Right ventricle myocardium (tissue), 1 donor: ENCODE results near the genes ITGA2 and ARL15.

DNA sequence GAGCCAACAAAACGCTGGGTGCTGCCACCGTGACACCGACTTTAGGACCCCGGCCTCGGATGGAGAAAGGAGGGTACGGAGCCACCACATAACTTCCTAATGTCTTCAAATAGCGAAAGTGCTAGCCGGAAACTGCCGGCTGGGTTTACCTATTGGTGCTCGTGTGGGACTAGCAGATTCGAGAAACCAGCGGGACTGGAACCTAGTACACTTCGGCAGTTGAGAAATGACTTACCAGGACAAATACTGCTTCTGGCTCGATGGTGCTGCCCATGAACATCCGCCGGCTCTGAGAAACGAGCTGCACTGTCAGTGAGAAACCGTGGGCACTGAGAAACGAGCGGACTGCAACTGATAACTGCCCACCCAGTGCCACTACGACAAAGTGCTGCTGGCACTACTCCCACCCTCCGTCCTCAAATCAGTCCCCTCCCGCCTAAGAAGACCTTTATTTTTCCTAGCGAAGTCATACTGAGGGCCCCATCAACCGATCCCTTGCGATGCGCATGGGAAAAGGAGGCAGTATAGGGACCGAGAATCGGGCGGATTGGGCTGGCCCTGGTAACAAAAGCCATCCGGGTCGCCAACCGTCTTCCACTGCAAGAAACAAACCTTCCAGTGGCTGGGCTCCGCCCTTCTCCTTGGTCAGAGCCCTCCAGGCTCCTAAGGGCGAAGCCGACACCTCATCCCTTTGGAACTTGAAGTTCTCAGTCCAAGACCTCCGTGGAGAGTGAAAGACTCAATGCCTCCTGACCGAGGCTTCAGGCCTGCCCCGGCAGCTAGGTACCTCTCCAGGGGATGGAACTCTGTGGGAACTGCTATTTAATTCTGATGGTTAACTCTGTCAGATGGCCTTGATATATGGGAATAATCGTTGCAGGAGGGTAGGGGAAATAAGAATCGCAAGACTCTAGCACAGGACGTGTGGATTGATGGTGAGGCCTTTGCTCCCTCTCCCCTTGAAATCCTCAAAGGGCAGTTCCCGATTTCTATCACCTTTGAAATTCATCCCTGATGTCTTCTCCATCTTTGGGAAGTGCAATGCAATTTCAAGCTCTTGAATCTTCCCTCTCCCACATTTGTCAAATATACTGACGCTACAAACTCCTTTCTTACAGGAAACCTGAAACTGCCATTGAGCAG is 27.1 kb upstream of the ANXA2R start:
- PRO-cap, 2 experiments = peak in 2 of 2 experiments; most common plus-strand start position 181 of the sequence (in 2); most common minus-strand start position 61 of the sequence (in 2)

DNA sequence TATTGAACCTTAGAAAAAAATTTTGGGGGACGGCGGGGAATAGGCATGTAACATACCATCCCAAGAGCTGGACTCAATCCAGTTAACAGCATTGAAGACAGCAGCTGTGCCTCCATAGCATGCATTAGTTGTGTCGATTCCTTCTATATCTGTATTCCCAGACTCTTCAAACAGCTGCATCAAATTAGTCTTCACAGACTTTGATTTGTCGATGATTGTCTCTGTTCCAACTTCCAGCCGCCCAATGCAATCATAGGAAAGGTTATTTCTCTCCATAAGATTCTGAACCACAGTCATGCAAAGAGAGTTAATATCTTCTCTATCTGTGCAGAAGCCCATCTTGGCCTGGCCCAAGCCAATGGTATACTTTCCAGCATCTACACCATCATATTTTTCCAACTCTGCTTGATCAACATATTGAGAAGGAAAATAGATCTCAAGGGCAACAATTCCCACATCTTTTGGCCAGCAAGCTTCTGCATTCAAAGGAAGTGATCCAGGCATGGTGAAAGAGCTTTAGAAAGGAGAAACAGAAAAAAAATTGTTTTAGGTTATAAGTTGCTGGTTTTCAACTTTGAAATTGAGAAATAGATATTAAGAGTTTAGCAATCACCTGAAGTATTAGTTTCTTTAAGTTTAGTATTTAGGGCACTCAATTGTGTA is 14.6 kb downstream of the HMGCS1 start:
- PRO-cap, 2 experiments = no peak in any of the 2 experiments

DNA sequence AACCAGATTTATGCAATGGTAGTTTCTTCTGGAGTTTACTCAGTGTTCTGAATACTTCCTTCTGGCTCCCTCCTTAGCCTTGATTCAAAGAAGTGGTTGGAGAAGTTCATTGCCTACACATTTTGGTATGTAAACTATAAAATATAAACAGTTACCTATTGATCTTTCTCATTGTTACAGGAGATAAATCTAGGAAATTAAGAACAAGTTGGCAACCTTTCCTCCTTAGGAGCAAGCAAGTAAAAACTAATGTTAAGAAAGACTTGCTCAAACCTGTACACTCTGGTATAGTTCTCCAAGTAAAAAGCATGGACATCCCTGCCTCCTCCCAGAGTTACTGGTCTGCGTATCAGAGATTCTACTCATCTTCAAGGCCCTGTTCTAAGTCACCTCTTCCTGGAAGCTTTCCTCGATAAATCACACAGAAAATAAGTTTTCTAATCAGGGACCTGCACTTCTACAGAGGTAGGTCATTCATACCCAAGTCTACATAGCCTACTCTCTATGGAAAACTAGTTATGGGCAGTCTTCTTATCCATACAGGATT is 3.2 kb downstream of the HMGCS1 start:
- PRO-cap, 2 experiments = no peak in any of the 2 experiments

GRCh38 chr5:44385552-44385949 is 3.7 kb downstream of the FGF10 start:
- PRO-cap, 2 experiments = no peak in any of the 2 experiments

GRCh38 chr5:44813002-44813349 is 4.2 kb downstream of the MRPS30 start:
- PRO-cap, 2 experiments = no peak in any of the 2 experiments

DNA sequence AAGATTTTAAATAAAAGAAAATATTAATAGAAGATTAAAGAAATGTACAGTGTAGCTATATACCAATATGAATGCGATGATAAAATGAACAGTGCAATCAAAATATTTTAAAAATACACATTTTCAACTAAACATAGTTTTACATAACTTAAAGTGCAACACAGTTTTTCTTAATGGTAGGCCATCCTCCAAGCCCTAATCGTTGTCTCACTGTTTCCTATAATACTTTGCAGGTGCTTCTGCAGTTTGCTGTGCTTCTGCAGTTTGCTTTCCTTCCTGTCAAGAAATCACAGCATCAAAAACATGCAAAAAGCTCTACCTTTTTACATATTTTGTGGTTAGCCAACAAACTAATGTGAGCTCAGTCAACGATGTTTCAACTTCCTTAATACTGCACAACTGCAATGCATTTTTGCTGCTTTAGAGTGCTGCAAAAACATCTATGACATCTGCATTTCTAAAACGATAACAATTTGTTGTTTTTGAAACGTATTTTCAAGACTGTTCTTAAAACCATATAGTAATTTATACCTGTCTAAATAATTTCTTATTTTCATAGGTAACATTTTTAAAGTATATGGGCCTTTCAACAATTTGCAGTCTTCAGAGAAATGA is 25.2 kb downstream of the EMB start:
- PRO-cap, 2 experiments = no peak in any of the 2 experiments

DNA sequence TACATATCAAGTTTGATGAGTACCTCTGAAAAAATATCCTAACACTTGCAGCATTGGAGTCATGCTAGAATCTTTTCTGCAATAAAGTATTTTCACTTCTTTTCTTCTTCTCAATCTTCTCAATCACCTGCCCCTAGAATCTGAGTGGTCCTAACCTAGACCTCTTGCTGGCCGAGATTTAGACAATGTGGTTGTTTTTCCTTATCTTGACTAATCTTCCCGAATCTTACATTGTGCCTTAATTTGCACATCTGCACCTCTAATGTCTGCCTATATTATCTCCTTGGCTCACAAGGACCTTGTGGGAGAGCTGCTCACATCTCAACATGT is 16.1 kb downstream of the EMB start:
- PRO-cap, 2 experiments = no peak in any of the 2 experiments

GRCh38 chr5:50445132-50445757 is 4.2 kb upstream of the EMB start:
- PRO-cap, 2 experiments = no peak in any of the 2 experiments

GRCh38 chr5:51040338-51040818 is 342.9 kb upstream of the ISL1 start:
- PRO-cap, 2 experiments = no peak in any of the 2 experiments

GRCh38 chr5:51388656-51389254 is 5.5 kb downstream of the ISL1 start:
- PRO-cap, 2 experiments = no peak in any of the 2 experiments

DNA sequence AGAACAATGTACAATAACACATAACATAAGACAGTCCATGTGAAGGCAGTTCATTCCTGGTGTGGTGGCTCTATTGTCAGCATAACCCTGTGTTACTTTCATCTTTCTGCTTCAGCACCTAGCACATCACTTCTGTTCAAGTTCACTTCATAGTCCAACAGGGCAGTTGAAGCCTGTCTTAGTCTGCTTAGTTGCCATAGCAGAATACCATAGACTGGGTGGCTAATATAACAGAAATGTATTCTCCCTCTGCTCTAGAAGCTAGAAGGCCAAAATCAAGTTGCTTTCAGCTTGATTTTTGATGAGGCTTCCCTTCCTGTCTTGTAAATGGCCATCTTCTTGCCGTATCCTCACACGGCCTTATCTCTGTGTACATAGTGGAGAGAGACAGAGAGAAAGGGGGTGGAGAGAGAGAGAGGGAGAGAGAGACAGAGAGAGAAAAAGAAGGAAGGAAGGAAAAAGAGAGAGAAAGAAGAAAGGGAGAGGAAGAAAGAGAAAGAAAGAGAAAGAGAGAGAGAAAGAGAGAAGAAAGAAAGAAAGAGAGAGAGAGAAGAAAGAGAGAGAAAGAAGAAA is 46.4 kb downstream of the ITGA1 start:
- PRO-cap, 2 experiments = no peak in any of the 2 experiments

DNA sequence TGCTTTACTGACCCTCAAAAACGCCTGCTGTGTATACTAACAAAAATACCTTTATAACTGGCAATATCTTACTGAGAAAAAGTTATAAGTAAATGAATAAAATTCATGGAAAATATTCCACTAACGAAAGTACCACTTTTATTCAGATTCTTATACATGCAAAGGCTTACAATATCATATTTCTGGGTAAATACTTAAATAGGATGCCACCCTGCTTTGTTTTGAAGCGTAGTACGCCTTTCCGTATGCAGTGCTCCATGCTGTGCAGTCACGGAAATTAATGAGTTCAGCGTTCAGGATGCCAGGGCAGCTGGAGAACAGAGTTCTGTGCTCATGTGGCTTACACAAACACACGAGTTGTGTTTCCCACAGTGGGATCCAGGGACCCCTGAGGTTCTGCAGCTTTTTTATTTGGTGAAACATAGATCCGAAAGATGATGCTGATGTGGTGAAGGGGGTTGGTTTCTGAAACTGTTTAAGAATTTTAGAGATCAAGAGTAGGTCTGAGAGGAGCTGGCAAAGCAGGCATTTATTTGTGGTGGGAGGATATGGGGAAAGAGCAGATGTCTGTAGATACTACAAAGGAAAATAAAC is 52.5 kb downstream of the ITGA1 start:
- PRO-cap, 2 experiments = no peak in any of the 2 experiments

GRCh38 chr5:52922299-52922985 is 66.7 kb upstream of the ITGA2 start:
- PRO-cap, 2 experiments = no peak in any of the 2 experiments

- PRO-cap, 2 experiments = peak in 2 of 2 experiments; most common plus-strand start chr5:52989340 (in 2); most common minus-strand start chr5:52989231 (in 1)
Measured at GRCh38 chr5:52988662-52989700, at the start of gene ITGA2. ITGA2 (plus strand) TSS chr5:52989352.

- PRO-cap, 2 experiments = no peak in any of the 2 experiments
Measured at GRCh38 chr5:53036055-53036411, 46.9 kb downstream of the ITGA2 start.

- PRO-cap, 2 experiments = peak in 1 of 2 experiments; most common plus-strand start chr5:53479741 (in 1)
Measured at GRCh38 chr5:53479486-53480044, 864 bp upstream of the FST start.

DNA sequence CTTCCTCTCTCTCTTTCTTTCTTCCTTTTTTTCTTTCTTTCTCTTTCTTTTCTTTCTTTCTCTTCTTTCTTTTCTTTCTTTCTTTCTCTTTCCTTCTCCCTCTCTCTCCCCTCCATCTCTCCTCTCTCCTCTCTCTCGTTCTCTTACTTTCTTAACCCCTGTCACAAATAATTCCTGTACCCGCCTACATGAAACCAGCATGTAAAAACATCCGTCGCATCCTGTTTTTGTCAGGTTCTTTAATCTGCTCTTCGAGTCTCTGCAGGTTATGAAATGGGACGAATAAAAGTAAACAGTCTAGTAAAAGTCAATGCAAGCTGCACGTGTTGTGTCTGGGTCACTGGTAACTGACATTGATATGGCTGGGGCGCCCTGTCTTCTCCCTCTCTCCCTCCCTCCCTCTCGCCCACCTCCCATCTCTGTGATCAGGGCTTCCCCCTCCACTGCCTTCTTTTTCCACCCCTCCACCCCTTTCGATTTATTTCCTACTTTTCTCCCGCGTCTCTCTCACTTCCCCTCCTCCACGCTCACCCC is 1.9 kb downstream of the FST start:
- PRO-cap, 2 experiments = no peak in any of the 2 experiments

DNA sequence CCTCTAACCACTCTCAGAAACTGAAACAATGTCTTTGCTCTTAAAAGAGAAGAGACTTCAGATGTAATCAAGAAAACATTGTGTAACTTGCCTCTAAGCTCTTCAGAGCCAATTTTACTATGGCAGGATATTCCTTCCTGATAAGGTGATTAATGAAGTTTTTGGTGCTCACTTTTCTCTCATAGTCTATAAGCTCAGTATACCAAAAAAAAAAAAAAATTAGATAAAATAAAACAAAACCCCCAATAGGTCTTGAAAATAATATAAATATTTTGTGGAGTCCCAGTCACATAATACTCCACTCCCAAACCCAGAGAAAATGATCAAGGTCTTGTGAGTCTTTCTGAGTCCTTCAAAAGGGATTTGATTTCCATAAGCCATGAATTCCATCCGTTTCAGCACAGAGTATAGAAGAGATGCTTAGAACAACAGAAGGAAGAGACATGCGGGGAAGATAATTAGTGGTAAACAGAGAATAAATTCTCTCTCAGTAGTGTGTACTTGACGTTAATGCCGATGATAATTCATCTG is 325.5 kb downstream of the NDUFS4 start:
- PRO-cap, 2 experiments = no peak in any of the 2 experiments

GRCh38 chr5:54309539-54310631 is at the start of gene ARL15:
ARL15 (minus strand) TSS chr5:54310573.
- PRO-cap, 2 experiments = peak in 2 of 2 experiments; most common plus-strand start chr5:54310095 (in 2); most common minus-strand start chr5:54310558 (in 2)

- PRO-cap, 2 experiments = peak in 1 of 2 experiments; most common plus-strand start chr5:54460727 (in 1); most common minus-strand start chr5:54460542 (in 1)
Measured at GRCh38 chr5:54460378-54460877, 4.9 kb downstream of the HSPB3 start.